BJ (cell line): ENCODE data around the genes ABCG1 and TFF2.

DNA sequence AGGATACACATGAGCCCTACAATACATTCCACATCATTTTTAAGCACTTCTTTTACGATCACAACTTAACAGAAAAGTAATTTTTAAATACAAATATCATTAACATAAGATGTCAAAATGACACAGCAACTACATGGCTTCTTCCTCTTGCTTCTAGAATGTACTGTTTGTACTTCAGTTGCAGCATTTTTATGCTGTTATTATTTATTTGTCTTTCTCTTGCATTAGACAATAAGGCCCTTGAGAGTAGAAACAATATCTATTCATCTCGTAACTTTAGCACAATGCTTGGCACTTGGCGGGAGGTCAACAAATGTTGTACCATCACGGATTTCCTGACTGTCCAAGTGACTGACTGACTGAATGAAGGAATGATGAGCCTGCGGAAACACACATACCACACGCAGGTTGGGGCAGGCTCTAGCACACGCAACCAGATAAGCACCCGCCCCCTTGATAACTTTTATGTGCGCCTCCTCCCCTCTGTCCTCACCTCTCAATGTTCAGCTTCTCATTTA, 48.0 kb upstream of the ABCG1 start:
- CAGE, long polyA plus RNA = no peak
- RRBS = no CpG with 5 or more reads among the region's 9 CpGs

GRCh38 chr21:42218413-42219623, at the start of gene ABCG1:
ABCG1 (plus strand) TSS chr21:42219140.
- CAGE, long polyA plus RNA = no peak
- RRBS = 3% methylated on average over 60 of the region's 96 CpGs

- CAGE, long polyA plus RNA = no peak
- RRBS = no CpG with 5 or more reads among the region's 9 CpGs
These were observed 9.0 kb downstream of the ABCG1 start for GRCh38 chr21:42227830-42228478.

DNA sequence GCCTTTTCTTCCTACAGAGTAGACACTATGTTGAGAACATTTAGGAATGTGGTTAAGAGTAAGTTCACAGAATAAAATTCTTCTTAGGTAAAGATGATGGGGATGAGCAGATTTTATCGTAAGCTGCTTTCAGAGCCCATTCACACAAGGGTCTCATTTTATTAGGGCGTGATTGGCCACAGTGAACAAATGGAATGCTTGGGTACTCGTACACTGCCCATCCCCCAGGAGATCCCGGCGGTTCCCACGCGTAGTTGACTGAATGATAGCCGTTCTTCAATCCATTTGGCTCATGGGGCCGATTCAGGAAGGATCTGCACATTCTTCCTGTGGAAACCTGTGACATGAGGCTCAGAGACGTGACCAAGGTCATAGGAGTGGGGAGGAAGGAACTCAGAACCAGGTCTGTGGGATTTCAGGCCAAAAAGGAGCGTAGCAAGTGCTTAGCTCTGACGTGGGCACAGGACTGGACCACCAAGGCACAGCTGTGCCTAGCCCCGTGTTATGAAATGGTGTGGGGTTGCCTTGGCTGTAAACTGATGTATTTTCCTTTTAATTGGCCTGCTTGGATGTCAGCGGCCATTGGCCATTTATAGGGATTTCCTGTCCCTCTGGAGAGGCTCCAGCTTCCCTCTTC, 11.7 kb downstream of the ABCG1 start:
- CAGE, long polyA plus RNA = no peak
- RRBS = no CpG with 5 or more reads among the region's 14 CpGs

DNA sequence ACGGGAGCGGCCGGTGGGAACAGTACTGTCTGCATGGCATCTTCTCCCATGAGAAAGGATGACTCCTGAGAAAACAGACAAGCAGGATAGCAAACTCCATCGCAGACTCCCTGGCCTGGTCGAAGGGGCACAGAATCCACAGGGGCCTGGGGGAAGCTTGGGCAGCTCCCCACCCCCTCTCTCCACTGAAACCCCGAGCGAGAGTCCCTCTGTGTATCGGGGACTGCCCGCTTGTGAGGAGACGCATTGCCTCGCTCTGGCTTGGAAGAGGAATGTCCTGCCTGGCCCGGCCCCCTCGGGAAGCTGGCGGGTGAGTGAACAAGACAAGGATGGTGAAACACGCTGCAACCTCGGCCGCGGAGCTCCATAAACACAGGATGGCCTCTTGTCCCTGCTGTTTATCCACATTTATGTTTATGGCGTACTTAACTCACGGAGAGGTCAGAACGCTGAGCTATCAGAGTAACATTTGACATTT, 42.5 kb downstream of the ABCG1 start:
- CAGE, long polyA plus RNA = no peak
- RRBS = no CpG with 5 or more reads among the region's 21 CpGs

DNA sequence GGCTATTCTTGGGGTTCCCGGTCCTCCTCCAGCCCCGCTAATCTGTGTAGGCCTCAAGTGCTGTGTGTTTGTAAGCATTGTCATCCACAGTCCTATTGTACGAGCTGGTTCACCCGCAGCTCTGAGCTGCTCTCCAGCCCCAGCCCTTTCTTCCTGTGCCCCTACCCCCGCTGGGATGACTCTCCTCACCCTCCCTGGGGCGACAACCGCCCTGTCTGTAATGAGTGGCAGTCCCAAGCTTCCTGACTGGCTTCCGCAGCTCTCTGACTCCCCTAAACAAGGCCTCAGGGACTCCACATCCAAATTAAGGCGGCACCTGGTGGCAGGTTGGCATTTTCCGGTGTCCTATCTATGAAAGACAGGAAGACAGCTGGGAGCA, 45.8 kb downstream of the TFF3 start:
- CAGE, long polyA plus RNA = no peak
- RRBS = 41% methylated on average over 1 of the region's 10 CpGs

- CAGE, long polyA plus RNA = no peak
- RRBS = no CpG with 5 or more reads among the region's 19 CpGs
These were observed 1.5 kb downstream of the TFF3 start for GRCh38 chr21:42313550-42314244.

GRCh38 chr21:42350792-42351333, at the start of gene TFF2:
TFF2 (minus strand) TSS chr21:42350994.
- CAGE, long polyA plus RNA = no peak
- RRBS = 43% methylated on average over 4 of the region's 16 CpGs

DNA sequence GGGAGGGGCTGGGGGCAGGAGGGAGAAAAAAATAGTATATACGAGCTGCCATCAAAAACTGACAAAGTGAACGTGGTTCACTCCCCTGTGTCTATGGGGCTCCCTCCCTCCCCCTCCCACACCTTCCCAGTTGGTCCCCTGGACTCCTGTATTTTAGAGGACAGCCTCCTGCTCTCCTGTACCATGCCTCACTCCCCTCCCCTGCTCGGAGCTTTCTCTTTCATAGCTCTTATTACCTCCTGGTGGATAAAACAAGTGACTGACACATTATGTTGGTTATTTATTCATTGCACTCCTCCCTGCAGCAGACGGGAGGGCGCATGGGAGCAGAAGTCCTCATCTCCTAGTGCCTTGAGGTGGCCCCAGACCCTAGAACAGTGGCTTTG, 979 bp upstream of the TFF1 start:
- CAGE, long polyA plus RNA = no peak
- RRBS = no CpG with 5 or more reads among the region's 5 CpGs

- CAGE, long polyA plus RNA = no peak
- RRBS = no CpG with 5 or more reads among the region's 10 CpGs
These were observed 22.0 kb downstream of the RSPH1 start for GRCh38 chr21:42473889-42474545.

GRCh38 chr21:42475976-42476504, 20.0 kb downstream of the RSPH1 start:
- CAGE, long polyA plus RNA = no peak
- RRBS = 79% methylated on average over 2 of the region's 8 CpGs

DNA sequence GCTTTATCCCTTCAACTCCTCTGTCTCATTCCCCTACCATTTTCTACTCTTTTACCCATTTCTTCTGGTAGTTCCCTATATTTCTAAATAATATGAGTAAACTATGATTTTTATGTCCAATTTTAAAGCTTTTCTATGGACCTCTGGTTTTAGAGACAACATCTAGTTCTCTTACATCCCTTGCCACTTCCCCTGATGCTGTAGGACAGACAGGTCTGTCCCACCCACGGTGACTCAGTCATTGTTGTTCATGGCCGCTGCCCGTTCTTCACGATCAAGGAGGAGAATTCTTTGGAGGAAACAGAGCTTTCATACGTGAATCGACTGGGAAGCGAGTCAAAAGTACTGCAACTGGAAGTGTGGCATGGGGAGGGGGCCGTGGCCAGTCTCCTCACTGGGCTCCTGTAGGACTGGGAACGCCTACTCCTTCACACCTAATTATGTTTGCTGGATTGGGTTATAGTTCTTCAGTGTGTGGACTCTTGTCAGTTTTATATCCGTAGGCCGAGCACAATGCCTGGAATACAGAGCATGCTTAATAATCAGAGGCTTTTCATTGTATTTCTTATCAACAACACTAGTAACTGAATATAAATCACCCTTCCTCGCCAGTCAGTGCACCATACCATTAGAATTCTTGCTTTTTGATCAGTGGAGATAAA, 4.4 kb upstream of the SLC37A1 start:
- CAGE, long polyA plus RNA = no peak
- RRBS = no CpG with 5 or more reads among the region's 12 CpGs

- CAGE, long polyA plus RNA = no peak
- RRBS = no CpG with 5 or more reads among the region's 3 CpGs
These were observed 13.0 kb upstream of the PDE9A start for GRCh38 chr21:42640418-42640747.

GRCh38 chr21:42652466-42653324, 726 bp upstream of the PDE9A start:
- CAGE, long polyA plus RNA = no peak
- RRBS = 0% methylated on average over 7 of the region's 34 CpGs

- CAGE, long polyA plus RNA = no peak
- RRBS = no CpG with 5 or more reads among the region's 32 CpGs
These were observed 93.5 kb downstream of the PDE9A start for GRCh38 chr21:42746545-42747708.

DNA sequence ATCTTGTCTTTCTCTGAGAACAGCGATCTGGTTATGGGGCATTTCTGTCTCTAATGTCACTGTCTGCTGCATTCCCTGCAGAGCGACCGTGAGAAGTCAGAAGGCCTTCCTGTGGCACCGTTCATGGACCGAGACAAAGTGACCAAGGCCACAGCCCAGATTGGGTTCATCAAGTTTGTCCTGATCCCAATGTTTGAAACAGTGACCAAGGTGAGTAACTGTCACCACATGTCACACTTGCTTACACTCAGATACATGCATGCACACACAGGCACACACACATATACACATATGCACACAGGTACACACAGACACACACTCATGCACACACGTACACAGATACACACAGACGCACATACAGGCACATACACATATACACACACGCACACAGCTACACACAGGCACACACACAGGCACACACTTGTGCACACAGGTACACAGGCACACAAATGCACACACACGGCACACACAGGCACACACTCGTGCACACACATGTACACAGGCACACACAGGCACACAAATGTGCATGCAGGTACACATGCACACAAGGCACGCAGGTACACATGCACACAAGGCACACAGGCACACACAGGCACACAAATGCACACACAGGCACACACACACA, 110.3 kb downstream of the WDR4 start:
- CAGE, long polyA plus RNA = no peak
- RRBS = no CpG with 5 or more reads among the region's 11 CpGs

DNA sequence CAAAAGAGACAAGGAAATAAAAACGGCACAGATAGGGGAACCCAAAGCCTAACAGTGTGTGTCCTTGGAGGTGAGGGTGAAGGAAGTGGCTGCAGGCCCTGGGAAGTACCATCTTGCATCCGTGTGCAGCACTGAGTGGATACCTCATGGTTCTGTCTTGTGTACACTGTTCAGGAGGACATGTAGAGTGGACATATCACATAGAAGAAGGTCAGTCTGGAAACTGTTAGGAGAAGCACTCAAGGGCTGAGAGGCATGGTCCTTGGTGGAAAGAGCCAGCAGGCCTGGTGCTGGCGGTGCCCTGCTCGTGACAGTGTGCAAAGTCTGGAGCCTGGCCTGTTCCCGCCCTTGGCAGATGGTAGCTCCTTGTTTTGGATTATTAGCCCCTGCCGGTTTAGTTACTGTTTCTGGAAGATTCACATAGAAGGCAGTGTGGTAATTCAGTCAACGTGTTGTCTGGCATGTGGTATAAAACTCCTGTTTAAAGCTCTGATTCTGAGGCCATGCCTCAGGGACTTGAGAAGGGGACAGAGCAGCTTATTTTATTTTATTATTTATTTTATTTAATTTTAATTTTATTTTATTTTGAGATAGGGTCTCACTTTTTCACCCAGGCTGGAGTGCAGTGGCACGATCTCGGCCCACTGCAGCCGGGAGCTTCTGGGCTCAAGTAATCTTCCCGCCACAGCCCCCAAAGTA, 6.8 kb downstream of the PKNOX1 start:
- CAGE, long polyA plus RNA = no peak
- RRBS = no CpG with 5 or more reads among the region's 11 CpGs

DNA sequence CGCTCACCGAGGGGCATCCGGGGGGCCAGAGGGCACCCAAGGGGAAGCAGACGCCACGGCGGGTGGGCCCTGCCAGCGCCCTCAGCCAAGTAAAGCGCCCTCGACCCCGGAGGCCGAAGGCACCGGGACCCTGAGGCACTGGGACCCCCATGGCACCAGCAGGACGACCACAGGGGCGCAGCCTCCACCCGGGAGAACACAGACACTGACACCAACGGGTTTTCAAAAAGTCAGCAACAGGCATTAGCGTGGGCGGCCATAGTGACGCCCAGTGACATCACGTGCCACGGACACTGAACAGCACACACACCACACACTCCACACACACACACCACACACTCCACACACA, 4.6 kb downstream of the CRYAA start:
- CAGE, long polyA plus RNA = no peak
- RRBS = 9% methylated on average over 12 of the region's 21 CpGs

GRCh38 chr21:43211086-43211844, 42.5 kb downstream of the CRYAA start:
- CAGE, long polyA plus RNA = no peak
- RRBS = 59% methylated on average over 2 of the region's 24 CpGs

DNA sequence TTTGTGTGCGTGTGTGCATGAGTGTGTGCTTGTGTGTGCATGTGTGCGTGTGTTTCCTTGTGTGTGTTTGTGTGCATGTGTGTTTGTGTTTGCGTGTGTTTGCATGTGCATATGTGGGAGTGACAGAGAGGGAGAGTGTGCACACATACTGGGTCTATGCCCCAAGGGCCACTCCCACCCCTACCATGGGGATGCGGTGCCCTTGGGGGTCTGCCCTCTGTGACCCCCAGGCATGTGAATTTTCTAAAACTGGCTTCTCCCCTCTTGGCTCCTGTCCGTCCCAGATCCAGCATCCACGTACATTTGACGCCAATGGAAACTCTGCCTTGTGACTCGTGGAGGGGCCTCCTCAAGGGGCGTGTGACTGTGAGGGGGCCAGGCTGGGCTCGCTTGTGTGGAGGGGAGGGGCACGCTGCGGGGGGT, 94.3 kb downstream of the SIK1 start:
- CAGE, long polyA plus RNA = no peak
- RRBS = no CpG with 5 or more reads among the region's 12 CpGs